Measurements from ENCODE around the genes ARHGEF4 and MZT2A.

DNA sequence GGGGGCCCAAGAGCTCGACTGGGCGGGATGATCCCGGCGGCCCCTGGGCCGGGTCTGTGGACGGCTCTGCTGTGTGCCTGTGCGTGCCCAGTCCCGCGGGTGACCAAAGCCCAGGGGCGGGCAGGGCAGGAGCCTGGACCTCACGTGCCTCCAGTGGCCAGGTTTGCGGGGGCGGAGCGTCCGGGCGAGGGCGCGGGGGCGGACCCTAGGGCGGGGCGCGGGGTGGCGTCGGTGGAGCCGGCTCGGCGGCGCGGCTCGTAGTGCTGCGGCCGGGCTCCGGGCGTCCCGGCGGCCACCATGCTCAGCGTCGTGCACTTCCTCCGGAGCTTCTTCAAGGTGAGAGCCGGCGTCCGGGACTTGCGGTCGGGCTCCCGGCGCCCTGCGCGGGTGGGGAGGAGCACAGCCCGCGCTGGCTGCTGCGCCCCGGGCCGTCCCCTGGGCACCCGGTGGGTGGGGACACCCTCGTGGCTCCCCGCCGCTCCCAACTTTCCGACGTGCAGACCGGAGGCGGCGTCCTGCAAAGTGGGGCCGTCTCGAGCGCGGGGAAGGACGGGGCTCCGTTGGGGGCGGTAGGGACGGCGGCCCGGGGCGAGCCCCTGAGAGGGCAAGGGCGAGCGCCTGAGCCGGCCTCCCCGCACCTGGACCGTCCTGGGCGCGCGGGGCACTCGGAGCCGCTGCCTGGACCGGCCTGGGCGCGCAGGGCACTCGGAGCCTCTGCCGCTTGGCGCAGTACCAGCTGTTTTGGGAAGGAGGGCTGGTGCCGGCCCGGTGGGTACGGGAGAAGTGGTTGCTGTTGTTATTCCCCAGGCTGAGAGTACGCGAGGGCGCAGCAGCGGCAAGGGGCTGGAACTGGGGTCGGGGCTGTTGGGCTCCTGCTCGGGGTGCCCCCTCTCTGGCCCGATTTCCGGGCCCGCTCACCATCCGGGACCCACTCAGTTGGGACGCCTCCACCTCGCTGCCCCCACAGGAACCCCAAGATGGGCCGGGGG is at the start of gene ARHGEF4:
Gene ARHGEF4 (plus strand): TSS at position 258 of the 989 bp plus-strand sequence.
- RRBS, result 5% methylated on average over 56 of the region's 105 CpGs

DNA sequence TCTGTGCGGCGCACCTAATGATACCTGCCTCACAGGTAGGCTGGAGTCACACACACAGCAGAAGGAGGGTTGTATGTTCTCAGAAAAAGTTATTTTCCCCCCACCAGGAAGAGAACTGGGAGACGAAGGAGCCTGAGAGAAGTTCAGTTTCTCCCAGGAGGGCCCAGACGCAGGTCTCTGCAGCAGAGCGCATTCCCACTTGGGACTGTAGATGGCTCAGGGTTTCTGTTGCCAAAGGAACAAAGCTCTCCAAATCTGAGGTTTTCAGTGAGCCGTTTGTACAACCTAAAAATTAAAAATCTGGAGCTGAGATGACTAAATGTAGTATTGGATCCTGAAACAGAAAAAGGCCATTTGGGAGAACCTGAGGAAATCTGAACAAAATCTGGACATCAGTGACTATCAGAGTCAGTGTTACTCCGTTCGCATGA is 78.2 kb downstream of the FAM168B start:
- RRBS, result no CpG with 5 or more reads among the region's 8 CpGs

DNA sequence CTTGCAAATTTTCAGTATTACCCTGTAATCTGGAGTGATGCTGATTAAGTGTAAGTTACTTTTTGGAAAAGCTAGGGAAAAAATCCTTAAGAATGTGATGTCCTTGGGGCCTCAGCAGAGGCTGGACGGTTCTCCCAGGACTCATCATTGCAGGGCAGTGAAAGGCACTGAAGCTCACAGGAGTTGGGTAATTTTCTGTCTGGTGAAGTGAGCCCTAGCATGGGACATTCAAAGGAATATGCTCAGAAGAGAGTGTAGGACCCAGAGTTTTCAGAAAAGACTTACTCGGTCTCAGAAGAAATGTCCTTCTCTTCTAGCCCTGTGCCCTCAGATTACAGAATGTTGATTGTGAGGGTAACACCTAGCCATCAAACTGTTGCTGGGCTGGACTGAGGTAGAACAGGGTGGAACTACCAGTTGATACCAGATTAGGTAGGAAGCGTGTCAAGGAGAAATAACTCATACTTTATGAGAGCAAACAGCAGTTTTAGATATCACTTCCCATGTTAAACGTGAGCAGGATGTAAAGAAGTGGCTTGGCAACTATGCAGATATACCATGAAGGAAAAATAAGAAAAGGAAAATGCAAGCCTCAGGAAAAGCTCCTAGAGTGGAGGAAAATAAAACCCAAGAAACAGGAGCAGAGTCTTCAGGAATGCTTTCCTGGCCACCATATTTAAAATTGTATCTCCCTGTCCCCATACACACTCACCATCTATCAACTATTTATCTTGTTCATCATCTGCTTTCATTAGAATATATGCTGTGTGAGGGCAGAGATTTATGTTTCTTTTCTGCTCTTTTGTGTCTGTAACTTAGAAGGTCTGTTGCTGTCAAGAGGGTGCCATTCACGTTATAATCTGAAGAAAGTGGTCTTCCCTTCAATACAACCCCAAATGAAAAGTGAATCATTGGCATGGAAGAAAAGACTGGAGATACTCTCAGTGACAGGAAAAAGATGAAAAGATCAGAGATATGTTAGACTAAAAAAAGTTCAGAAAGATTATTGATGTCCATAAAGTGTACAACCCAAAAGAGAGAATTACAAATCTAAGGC is 23.0 kb downstream of the PLEKHB2 start:
- RRBS, result no CpG with 5 or more reads among the region's 5 CpGs

DNA sequence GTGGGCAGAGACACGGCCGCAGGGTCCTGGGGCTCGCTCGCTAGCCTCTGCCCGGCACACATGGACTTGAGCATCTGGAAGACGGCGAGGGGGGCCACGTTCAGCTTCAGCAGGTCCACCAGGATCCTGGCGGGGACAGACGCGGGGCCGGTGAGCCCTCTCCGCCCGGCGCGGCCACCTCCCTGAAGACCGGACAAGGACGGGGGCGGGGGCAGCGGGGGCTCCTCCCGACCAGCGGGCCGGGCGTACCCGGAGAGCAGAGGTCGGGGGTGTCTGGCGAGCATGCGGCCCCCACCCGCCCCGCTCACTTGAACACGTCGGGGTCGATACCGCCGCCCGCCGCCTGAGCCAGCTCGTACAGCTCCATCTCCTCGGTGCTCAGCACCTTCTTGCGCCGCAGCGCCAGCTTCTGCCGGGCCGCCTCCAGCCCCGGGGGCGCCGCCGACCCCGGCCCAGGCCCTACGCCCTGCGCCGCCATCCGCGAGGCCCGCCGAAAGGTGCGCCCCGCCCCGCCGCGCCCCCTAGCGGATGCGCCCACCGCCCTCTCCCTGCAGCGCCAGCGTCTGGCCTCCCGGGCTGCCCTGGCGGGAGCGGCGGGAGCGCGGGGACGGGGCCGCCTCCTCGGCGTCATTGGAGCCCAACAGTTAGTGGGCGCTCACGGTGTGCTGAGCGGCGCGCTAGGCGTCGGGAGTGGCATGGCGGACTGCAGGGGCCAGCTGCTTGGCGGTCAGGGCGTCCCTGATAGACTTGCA is at the start of gene MZT2A:
Gene MZT2A (minus strand): TSS at position 499 of the 752 bp plus-strand sequence.
- RRBS, result 7% methylated on average over 7 of the region's 86 CpGs

DNA sequence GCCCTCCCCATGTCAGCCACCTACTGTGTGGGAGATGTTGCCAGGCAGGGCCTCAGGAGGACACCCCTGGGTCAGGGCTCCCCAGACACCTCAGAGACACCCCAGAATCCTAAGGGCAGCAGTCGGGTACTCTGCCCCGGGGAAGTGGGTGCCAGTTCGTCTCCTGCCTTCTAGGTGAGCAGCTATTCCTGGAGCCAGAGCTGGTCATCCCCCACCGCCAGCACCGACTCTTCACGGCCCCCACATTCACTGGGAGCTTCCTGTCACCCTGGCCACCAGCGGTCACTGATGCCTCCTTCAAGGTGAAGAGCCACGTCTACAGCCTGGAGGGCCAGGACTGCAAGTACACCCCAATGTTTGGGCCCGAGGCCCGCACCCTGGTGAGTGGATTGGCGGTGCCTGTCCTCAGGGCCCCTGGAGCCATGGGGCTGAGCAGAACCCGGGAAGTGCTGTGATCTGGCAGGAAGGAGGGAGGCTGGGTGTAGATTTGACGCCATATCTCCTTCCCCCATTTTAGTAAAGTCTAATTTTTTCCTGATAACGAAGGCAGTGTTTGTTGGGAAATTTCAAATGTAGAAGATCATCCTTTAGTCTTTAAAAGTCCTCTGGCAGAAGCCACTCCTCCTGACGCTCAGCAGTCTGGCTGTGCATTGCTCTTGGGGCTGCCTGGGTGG is 9.2 kb upstream of the CCDC74A start:
- RRBS, result no CpG with 5 or more reads among the region's 15 CpGs

DNA sequence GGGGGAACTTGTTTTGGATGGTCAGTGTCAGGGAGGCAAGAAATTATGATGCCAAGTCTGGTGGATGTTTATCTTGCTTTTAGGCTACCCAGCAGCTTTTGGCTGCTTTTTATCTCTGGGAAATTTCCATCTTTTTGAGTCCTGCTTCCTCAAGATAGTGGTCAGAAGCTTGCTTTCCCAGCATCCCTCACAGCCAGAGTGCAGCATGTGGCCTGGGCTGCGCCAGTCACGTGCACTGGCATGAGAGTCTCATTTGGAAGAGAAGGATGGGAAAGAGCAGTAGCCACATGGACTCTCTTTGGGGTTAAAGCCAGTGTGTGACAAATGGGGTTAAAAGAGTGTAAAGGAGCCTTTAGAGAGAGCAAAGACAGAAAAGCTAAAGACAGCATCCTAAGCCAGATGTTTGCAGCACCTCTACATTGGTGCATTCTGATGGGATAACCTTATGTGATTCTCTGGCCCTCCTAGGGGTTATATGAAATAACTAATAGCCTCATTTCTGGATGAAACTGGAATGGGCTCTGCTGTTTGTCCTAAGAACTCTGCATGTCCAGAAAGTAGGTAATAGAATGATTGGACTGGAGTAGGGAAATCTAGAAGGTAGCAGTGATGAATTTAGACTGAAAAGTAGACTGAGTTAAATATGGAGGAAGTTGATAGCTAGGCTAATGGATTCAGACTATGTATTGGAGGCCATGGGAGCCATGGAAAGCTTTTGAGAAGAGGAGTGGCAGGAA is 12.9 kb downstream of the GPR39 start:
- RRBS, result no CpG with 5 or more reads among the region's 2 CpGs

GRCh38 chr2:132543110-132543947 is 126.7 kb downstream of the LYPD1 start:
- RRBS, result no CpG with 5 or more reads among the region's 4 CpGs

DNA sequence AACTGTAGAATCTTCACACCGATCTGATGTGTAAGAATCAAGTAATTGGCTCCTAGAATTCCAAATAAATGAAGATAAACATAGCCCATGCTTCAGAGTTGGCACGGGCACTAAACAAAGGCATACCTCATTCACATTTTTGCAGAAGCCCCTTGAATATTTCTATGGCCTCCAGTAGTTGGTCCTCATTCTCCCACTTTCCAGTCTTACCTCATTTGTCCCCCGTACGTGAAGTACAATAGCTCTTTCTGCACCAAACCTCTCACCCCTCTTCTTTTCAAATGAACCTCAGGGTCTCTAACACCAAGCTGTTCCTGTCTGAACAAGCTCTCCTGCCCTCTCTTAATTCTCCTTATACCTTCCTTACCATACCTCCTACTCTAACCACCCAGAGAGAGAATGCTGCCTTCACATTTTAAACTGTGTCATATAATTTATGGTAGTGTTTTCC is 418.2 kb upstream of the LYPD1 start:
- RRBS, result no CpG with 5 or more reads among the region's 4 CpGs

DNA sequence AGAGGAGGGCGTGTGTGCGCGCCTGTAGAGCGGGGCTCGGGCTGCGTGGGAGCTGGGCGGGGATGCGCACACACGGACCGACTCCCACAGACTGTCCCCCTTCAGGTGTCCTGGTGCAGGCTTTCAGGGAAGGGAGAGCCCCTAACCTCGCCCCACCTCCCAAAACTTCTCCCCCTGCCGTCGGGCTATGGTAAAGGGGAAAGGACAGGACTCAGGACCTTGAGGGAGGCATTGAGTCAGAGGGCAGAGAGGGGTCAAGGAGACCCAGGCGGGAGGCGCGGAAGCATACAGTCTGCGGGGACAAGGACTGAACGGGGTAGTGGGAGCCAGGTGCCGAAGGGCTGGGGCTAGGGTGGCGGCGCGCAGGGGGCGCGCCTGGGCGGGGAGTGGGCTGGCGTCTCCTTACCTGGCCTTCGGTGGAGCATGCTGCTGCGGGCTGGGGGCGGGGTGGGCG is 302.1 kb downstream of the NCKAP5 start:
- RRBS, result no CpG with 5 or more reads among the region's 30 CpGs

- RRBS, result no CpG with 5 or more reads among the region's 2 CpGs
Measured at GRCh38 chr2:133641311-133642101, 73.2 kb upstream of the NCKAP5 start.

DNA sequence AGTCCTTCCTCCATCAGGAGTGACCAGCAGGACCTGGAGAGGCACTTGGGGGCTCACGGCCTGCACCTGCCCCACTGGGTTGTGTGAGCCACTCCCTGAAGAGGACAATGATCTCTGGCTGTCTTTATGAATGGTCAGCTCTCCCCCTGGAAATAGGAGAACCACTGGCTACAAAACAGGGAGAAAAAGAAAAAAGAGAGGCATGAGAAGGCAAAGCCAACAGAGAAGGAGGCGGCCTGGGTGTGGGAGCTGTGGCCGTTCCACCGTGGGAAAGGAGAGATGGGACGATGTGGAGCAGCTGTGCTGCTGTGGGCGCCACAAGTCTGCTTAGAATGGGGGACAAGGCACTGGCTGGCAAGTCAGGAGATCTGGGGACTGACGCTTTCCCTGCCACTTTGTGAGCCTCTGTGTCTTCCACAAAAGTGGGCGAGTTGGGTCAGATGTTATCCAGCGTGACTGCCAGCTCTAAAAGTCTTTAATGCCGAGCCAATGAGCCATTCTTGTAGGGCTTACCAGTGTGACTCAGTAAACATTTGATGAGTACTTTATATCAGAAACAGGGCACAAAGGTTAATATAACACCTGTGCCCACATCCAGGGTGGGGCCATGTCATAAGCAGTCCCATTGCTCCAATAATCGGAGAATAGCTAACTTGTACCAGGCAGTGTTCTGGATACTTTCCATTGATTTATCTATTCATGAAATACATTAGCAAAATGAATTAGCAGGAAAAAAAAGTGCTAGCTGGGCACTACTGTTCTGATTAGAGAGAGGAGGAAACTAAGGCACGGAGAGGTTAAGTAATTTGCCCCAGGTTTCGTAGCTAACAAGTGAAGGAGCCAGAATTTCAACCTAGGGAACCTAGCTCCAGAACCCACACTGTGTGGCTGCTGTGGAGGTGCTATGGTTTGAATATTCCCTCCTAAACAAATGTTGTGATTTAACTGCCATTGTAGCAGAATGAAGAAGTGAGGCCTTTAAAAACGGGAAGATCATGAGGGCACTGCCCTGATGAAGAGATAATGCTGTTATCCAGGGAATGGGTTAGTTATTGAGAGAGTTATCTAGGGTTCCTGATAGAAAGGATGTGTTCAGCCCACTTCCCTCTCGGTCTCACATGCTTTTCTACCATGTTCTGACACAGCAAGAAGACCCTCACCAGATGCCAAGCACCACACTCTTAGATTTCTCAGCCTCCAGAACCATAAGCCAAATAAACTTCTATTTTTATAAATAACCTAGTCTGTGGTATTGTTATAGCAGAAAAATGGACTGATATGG is 113.4 kb upstream of the MGAT5 start:
- RRBS, result no CpG with 5 or more reads among the region's 15 CpGs

DNA sequence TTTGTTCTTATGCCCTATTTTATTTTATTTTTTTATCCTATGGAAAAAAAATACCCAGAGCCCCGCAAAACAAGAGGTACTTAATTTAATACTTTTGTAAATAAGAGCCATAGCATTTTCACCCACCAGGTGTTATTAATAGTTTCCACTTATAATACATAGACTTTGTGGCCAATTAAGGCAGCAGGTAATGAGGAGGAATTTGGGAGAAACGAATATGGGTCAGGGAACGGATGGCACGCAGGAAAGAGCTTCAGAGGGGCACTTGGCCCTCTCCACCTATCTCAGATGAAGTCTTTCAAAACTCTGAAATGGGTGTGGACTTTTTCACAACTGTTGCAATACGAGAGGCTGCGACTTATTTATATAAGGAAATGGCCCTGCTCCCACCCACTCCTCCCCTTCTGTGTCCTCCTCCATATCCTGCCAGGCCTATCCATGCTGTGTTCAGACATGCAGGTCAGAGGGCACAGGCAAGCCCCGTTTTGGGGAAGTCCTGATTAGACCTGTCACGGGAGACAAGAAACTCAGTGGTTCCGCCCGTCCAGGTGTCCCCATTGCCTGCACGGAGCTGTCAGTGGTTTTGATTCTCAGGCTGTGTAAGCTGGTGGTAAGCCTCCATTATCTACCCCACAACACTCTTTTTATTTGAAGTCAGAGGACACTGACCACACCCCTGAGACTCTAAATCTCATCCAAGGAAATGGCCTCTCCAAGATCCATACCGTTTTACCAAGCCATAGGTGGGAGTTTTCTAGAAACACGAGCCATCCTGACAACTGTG is 99.7 kb upstream of the MGAT5 start:
- RRBS, result no CpG with 5 or more reads among the region's 13 CpGs

DNA sequence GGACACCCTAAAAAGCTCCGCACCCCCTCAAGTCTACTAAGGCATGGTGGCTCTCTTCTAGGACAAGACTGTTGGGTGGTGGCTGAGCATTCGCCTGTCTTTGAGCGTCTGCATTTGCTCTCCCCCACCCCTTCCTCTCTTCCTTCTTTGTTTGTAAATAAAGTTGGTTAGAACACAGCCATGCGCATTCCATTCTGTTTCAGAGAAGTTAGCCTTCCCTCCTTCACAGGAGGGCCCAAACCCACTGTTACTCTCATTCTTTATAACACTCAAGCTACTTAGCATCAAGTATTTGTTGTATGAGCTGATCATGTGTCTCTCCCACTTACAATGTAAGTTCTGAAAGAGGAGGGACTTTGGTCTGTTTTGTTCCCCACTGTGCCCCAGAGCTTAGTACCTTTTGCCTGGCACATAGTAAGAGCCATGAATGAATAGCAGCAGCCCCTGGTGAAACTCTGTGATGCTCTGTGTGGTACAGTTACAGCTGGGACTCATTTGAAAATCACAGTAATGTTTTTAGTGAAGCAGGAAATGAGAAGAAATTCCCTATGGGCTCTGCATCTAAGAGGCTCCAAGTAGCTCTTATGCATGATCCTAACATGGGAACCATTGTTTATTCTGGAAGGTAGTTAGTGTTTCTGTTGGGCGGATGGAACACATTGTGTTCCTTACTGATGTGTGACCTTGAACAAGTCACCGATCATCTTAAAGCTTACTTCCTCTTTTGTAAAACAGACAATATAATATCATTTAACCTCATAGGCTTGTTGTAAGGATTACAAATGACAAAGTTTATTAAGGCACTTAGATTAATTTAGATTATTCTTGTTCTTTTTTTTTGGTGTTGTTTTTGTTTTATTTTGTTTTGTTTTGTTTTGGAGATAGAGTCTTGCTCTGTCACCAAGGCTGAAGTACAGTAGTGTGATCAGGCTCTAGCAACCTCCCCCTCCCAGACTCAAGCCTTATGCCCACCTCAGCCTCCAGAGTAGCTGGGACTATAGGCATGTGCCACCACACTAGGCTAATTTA is 7.8 kb downstream of the MGAT5 start:
- RRBS, result no CpG with 5 or more reads among the region's 6 CpGs

DNA sequence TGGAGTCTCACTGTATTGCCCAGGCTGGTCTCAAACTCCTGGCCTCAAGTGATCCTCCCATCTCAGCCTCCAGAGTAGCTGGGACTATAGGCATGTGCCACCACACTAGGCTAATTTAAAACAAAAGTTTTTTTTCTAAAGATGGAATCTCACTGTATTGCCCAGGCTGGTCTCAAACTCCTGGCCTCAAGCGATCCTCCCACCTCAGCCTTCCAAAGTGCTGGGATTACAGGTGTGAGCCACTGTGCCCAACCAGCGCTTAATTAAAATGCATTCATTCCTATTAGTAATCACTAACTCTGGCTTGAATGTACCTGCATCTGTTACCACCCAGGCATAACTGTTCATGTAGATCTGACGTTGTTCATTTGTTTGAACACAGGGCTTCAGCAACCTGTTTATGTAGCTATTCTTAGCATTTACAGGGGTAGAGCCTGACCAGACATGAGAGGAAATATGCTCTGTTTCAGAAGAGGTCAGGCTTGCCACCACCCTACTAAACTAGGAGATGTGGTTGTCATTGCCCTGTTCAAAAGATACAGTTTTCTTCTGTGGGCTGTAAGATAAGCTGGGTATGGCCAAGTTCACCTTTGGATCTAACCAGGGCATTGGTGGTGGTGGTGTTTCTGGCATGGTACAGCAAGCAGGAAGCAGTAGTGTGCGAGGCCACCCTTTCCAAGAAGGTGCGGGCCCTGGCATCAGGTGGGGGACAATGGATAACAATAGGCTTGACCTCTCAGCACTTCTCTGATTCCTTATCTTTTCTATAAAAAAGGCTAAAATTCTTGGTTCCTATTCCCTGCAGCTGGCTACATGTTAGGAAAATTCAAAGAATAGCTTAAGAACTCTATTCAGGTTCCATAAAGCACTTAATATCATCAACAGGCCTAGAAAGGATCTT is 8.8 kb downstream of the MGAT5 start:
- RRBS, result no CpG with 5 or more reads among the region's 5 CpGs

DNA sequence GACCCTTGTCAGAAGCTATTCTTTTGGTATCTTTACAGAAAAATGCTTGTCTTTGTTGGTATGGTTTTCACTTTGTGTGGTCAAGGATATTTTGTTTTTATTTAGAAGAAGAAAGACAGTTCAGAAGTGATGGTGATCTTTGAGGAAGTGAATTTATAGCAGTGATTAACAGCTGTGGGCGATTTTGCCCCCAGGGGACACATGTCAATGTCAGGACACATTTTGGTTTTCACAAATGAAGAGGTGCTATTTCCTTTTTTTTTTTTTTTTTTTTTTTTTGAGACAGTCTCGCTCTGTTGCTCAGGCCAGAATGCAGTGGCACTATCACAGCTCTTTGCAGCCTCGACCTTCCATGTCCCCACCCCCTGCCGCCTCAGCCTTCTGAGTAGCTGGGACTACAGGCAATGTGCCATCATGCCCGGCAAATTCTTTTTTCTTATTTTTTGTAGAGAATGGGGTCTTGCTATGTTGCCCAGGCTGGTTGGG is 21.5 kb downstream of the MGAT5 start:
- RRBS, result no CpG with 5 or more reads among the region's 5 CpGs

GRCh38 chr2:134417950-134418395 is 164.1 kb downstream of the MGAT5 start:
- RRBS, result no CpG with 5 or more reads among the region's 3 CpGs

GRCh38 chr2:134656341-134657052 is 62.3 kb downstream of the TMEM163 start:
- RRBS, result no CpG with 5 or more reads among the region's 20 CpGs

- RRBS, result no CpG with 5 or more reads among the region's 5 CpGs
Measured at GRCh38 chr2:134737604-134738018, 18.8 kb upstream of the TMEM163 start.

GRCh38 chr2:134953602-134954243 is 35.1 kb downstream of the CCNT2 start:
- RRBS, result no CpG with 5 or more reads among the region's 10 CpGs

GRCh38 chr2:135742899-135743129 is 1.2 kb downstream of the UBXN4 start:
- RRBS, result no CpG with 5 or more reads among the region's 4 CpGs